SK-N-SH (cell line): ENCODE measurements around a stretch of chr16.

DNA sequence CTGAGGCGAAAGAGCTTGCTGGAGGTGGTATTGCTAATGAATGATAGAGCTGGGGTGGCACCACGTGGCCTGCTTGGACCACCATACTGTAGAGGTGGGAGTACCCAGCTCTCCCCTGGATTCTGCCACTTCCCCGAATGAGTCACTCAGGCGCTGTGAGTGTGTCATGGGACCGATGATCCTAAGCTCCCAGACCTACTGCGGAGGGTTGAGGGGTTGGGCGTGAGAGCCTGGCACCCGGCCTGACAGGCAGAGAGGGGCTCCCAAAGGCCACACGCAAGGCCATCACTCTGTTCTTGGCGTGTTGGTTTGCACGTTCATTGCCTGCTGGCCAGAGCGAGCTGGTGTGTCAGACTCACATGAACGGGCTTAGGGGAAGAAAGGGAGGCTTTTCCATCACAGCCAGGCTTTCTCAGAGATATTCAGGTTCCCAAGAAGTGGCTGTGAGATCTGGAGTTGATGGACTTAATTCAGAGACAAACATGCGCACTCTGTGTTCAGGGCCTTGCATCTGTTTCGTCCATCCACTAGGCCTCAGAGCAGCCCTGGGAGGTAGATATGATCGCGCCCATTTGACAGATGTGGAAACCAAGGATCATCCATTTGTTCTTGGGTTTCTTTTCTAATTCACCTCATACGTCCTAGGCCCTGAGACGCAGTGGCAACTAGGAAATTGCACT, 41.3 kb downstream of the CMIP start:
- RRBS, result no CpG with 5 or more reads among the region's 19 CpGs
CAGE:
- cytosol, long polyA plus RNA, result no peak
- long polyA plus RNA, result no peak
- nucleus, long polyA plus RNA, result no peak

DNA sequence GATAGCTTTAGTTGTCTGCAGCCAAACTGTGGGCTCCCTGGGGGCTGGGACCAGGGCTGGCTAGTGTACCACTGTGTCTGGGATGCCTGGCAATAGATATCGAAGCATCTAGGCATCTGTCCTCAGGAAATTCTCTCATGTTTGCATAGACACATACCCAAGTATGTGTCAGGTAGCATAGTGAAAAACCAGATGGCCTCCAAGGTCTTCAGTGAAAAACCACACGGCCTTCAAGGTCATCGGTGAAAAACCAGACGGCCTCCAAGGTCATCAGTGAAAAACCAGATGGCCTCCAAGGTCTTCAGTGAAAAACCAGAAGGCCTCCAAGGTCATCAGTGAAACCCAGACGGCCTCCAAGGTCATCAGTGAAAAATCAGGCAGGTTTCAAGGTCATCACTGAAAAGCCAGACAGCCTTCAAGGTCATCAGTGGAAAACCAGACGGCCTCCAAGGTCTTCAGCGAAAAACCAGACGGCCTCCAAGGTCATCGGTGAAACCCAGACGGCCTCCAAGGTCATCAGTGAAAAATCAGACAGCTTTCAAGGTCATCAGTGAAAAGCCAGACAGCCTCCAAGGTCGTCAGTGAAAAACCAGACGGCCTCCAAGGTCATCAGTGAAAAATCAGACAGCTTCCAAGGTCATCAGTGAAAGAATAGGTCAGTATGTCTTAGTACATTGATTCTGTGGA, 72.2 kb downstream of the CMIP start:
- RRBS, result no CpG with 5 or more reads among the region's 12 CpGs
CAGE:
- cytosol, long polyA plus RNA, result no peak
- long polyA plus RNA, result no peak
- nucleus, long polyA plus RNA, result no peak

GRCh38 chr16:81520999-81521975, 76.7 kb downstream of the CMIP start:
- RRBS, result no CpG with 5 or more reads among the region's 21 CpGs
CAGE:
- cytosol, long polyA plus RNA, result no peak
- long polyA plus RNA, result no peak
- nucleus, long polyA plus RNA, result no peak

- RRBS, result no CpG with 5 or more reads among the region's 8 CpGs
CAGE:
- cytosol, long polyA plus RNA, result no peak
- long polyA plus RNA, result no peak
- nucleus, long polyA plus RNA, result no peak
Observed at GRCh38 chr16:81541360-81541727, 96.7 kb downstream of the CMIP start.

DNA sequence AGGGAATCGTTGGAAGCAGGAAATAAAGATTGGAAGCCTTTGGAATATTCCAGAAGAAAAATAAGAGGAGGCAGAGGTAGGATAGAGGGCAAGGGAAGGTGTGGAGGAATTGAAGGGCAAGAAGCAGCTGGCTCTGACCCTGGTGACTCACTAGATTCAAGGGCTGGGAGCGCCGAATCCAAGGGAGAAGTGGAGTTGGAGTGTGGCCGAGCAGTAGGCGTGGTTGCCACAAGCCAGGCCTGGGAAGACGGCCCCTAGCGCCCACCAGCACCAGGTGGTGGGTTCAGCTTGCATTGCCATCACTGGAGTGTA, 139.3 kb downstream of the CMIP start:
- RRBS, result no CpG with 5 or more reads among the region's 7 CpGs
CAGE:
- cytosol, long polyA plus RNA, result no peak
- long polyA plus RNA, result no peak
- nucleus, long polyA plus RNA, result no peak

DNA sequence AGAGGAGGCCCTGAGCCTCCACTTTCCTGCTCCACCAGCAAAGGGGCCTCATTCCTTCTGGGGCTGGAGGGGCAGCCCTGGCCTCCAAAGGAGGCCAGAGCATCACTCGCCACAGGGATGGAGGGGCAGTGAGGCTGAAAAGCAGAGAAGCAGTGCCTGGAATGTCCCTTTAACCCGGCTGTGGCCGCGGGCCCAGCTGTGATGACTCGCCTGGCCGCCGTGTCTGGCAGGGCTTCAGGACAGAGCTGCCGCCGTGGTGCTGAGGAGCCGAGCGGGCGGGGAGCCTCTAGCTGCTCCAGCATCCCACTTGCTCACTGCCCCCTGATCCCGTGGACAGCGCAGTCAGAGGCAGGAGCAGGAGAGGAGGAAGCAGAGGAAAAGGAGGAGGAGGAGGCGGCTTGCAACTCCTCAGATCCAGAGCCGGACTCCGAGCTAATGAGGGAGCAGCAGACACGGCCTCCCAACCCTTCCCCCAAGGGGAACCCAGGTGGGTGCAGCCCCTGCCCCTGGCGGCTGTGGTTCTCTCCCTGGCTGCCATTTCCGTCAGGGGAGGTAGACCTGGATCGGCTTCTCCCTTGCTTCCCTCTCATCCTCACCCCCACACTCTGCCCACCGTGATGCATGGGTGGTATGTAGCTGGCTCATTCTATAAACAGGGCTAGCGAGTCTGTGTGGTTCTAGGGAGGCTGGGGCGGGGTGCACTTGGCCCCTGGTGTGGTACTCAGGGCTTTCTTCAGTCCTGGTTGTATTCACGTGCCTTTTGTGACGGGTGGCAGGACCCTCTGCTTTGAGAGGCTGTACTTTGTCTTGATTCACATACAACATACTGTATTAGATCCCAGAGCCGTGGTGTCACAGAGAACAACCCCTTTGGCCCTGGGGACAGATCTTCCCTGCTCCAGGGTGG, 165.7 kb downstream of the CMIP start:
- RRBS, result no CpG with 5 or more reads among the region's 27 CpGs
CAGE:
- cytosol, long polyA plus RNA, result no peak
- long polyA plus RNA, result no peak
- nucleus, long polyA plus RNA, result no peak

DNA sequence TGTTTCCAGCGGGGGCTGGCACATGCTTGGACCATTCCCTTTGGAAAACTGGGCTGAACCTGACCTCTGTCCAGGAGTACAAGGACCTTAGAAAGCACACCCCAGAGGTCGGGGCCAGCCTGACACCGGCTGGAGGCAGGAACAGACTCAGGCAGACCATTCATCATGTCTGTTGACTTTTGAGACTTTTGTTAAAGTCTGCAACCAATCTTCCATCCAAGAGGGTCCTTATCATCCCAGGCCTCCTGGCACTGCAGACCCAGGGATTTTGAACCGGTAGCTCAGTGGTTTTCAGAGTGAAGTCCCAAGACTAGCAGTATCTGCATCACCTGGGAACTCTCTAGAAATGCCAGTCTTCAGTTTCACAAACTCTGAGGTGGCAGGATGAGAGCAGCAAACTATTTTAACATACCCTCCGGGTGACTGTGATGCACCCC, 145.3 kb upstream of the PLCG2 start:
- RRBS, result no CpG with 5 or more reads among the region's 5 CpGs
CAGE:
- cytosol, long polyA plus RNA, result no peak
- long polyA plus RNA, result no peak
- nucleus, long polyA plus RNA, result no peak

GRCh38 chr16:81645064-81645910, 133.8 kb upstream of the PLCG2 start:
- RRBS, result no CpG with 5 or more reads among the region's 27 CpGs
CAGE:
- cytosol, long polyA plus RNA, result no peak
- long polyA plus RNA, result no peak
- nucleus, long polyA plus RNA, result no peak

DNA sequence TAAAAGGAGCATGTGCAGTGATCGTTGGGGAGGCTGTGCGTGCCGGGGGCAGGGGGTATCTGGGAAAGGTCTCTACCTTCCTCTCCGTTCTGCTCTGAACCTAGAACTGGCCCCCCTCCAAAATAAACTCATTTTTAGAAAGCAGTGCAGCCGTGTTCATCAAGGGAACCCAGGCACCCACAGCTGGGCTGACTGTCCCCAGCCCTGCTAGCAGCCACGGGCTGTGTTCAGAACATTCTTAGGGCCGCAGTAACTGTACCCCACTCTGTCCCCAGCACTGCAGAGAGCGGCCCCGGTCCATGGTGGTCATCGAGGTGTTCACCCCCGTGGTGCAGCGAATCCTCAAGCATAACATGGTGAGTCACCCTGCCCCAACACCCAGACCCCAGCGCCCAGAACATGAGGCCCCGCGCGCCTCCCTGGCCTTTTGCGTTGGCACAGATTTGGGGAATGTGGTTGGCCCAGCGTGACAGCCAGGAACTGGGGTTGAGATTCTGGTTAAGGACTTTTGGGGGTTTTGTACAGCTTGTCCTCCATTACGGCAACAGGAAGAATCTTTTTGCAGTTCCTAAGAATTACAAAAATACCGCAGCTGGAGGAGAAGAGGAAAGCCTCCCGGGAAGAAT, 115.0 kb upstream of the PLCG2 start:
- RRBS, result no CpG with 5 or more reads among the region's 21 CpGs
CAGE:
- cytosol, long polyA plus RNA, result no peak
- long polyA plus RNA, result no peak
- nucleus, long polyA plus RNA, result no peak

GRCh38 chr16:81841698-81842363, 62.7 kb downstream of the PLCG2 start:
- RRBS, result no CpG with 5 or more reads among the region's 8 CpGs
CAGE:
- cytosol, long polyA plus RNA, result no peak
- long polyA plus RNA, result no peak
- nucleus, long polyA plus RNA, result no peak

DNA sequence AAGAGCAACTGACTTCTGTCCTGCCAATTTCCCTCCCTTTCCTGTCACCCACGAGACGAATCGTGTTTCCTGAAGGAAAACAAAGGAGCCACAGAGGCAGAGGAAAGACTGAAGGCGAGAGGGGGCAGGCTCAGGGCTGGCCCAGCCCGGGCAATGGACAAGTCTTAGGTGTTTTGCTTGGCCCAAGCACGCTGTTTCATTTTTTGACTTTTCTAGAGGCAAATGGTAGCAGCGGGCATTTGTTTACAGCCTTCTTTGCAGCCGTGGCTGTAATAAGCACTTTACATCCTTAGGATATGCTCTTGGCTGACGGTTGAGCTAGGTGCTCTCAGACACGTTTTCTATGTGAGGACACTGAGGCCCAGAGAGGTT, 83.0 kb downstream of the PLCG2 start:
- RRBS, result no CpG with 5 or more reads among the region's 10 CpGs
CAGE:
- cytosol, long polyA plus RNA, result no peak
- long polyA plus RNA, result no peak
- nucleus, long polyA plus RNA, result no peak

DNA sequence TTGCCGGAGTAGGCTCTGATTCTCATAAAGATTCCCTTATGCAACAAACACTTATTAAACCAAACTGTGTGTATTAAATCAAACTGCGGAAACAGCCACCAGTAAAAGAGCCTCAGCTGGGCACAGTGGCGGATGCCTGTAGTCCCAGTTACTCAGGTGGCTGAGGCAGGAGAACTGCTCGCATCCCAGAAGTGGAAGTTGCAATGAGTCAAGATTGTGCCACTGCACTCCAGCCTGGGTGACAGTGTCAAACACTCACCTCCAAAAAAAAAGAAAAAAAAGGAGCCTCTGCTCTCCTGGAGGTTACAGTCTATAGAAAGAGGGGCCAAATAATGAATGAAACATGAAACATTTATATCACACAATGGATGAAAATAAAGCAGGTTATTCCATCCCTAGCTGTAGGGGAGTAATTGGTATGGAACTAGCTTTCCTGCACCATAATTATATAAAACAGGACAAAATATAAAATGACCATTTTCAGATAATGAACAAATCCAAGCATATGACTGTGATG, 17.1 kb downstream of the MPHOSPH6 start:
- RRBS, result no CpG with 5 or more reads among the region's 4 CpGs
CAGE:
- cytosol, long polyA plus RNA, result no peak
- long polyA plus RNA, result no peak
- nucleus, long polyA plus RNA, result no peak

GRCh38 chr16:82639604-82640383, 13.0 kb downstream of the CDH13 start:
- RRBS, result no CpG with 5 or more reads among the region's 9 CpGs
CAGE:
- cytosol, long polyA plus RNA, result no peak
- long polyA plus RNA, result no peak
- nucleus, long polyA plus RNA, result no peak

DNA sequence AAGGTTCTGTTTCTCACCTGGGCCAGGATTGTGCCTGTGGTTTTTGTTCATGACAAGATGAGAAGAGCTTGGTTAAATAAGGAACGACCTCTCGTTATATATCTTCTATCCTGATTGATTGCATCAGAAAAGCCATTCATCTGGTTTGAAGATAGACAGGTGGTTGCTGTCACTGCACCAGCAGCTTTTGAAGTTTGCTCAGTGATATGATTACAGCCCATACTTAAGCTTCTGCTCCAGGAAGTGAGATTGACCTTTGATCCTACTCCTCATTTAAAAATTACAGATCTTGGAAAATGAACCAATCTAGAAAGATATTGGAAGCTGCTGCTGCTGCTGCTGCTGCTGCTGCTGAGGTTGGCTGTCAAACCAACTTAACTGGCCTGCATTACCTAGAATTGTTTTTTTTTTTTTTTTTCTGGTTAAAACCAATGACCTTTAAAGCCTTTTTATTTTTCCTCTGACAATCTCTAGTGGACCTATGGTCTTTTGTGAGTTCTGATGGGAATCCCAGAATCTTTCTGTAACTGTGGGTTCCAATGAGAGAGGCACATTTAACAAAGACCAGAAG, 25.6 kb downstream of the CDH13 start:
- RRBS, result no CpG with 5 or more reads among the region's 2 CpGs
CAGE:
- cytosol, long polyA plus RNA, result no peak
- long polyA plus RNA, result no peak
- nucleus, long polyA plus RNA, result no peak

- RRBS, result no CpG with 5 or more reads among the region's 3 CpGs
CAGE:
- cytosol, long polyA plus RNA, result no peak
- long polyA plus RNA, result no peak
- nucleus, long polyA plus RNA, result no peak
Observed at GRCh38 chr16:82750119-82750477, 123.3 kb downstream of the CDH13 start.

- RRBS, result no CpG with 5 or more reads among the region's 6 CpGs
CAGE:
- cytosol, long polyA plus RNA, result no peak
- long polyA plus RNA, result no peak
- nucleus, long polyA plus RNA, result no peak
Observed at GRCh38 chr16:83954111-83954512, 1.1 kb downstream of the OSGIN1 start.

DNA sequence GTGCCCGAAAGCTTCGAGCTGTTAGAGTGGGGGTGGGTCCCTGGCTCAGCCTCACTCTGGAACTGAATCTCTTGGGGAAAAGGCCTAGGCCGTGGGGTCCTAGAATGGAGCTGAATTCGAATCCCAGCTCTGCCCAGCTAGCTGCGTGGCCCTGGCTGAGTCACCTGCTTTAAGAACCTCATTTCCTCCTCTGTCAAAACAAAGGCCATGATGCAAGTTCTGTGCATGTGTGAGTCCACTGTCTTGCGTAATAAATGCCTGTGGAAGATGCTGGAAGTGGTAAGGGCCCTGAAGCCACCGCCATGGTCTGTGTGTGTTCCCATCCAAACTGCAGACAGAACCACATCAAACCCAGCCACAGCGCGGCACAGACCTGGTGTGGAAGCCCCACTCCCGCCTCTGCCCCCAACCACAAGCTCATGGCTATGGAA, 25.9 kb downstream of the NECAB2 start:
- RRBS, result no CpG with 5 or more reads among the region's 10 CpGs
CAGE:
- cytosol, long polyA plus RNA, result no peak
- long polyA plus RNA, result no peak
- nucleus, long polyA plus RNA, result no peak

GRCh38 chr16:84091372-84091846, 25.3 kb downstream of the MBTPS1 start:
- RRBS, result no CpG with 5 or more reads among the region's 12 CpGs
CAGE:
- cytosol, long polyA plus RNA, result no peak
- long polyA plus RNA, result no peak
- nucleus, long polyA plus RNA, result no peak

DNA sequence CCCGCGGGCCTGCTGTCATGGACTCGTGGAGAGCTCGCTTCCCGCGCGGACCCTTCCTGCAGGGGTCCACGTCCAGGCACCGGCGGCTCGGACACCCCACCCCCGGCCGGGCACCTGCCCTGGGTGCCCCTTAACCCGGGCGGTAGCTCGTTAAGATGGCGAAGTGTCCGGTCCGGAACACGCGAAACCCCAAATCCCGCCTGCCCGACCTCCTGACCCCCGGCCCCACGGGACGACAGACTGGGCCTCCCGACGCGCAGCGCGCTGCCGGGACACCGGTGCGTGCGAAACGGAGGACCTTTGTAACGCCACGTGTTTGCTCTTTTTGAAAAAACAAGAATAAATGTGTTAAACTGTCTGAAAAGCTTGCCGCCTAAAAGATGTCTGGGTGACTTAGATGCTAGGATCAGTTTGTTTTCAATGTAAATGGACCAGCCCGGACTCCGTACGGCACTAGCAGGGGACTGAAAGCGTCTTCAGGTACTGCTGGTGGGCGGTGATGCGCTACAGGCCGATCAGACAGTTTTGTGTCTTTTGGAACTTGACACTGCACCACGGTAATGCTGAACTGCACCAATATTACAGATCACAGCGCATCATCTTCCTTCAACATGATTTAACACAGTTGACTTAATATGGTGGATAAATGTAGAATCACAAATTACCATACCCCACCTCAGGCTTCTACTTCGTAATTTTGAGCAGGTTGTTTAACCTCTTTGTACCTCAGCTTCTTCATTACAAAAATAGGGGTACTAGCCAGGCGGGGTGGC, 637 bp upstream of the MBTPS1 start:
- RRBS, result 2% methylated on average over 14 of the region's 50 CpGs
CAGE:
- cytosol, long polyA plus RNA, result no peak
- long polyA plus RNA, result no peak
- nucleus, long polyA plus RNA, result no peak

DNA sequence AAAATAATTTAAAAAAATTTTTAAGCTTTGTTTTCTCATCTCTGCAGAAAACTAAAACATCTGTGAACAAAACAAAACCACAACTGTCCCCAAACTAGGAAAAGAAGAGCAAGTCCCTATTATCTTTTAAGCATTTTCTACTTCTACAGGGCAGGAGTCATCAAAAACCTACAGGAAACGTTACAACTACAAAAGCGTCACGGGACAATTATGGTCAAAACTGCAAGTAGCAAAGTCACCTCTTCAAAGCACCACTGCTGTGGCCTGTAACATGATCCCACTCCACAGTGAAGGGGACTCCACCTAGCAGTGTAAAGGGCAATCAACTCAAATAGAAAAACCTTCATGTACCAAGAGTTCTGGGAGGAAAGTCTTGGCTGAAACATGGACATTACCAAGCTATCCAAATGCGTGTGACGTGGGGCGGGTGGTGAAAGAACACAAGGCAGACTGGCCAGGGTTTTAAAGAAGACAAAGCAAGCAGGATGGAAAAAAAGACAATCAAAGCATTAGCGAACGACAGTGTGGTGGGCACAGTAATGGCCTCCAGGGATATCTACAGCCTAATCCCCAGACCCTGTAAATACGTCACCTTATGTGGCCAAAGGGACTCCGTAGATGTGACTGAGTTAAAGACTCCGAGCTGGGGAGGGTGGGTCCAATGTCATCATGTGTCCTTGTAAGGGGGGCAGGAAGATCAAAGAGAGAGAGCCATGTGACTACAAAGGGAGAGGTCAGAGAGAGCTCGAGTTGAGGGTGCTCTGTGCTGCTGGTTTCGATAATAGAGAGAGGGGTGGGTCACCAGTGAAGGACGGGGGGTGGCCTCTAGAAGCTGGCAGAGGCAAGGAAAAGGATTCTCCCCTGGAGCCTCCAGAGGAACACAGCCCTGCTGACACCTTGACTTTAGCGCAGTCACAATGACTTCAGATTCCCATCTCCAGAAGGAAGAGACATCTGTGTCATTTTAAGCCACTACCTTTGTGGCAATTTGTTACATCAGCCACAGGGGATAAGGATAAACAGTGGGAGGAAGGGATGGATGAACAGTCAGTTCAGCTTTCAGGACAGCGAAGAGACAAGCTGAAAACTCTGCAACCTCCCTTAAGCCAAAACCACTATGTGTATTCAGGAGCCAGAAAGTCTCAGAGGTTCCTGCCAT, 6.0 kb downstream of the HSDL1 start:
- RRBS, result no CpG with 5 or more reads among the region's 16 CpGs
CAGE:
- cytosol, long polyA plus RNA, result no peak
- long polyA plus RNA, result no peak
- nucleus, long polyA plus RNA, result no peak